Measurements from ENCODE around the genes XRN1 and PLS1.

- PRO-cap = no peak
These were observed 57.8 kb downstream of the RASA2 start for GRCh38 chr3:141544588-141545157.

GRCh38 chr3:141558003-141559230 lies 71.6 kb downstream of the RASA2 start:
- PRO-cap = no peak

GRCh38 chr3:141600171-141600858 lies 113.5 kb downstream of the RASA2 start:
- PRO-cap = no peak

- PRO-cap = no peak
These were observed 2.0 kb downstream of the RNF7 start for GRCh38 chr3:141740197-141740443.

GRCh38 chr3:141763026-141763393 lies 198 bp upstream of the GRK7 start:
- PRO-cap = no peak

DNA sequence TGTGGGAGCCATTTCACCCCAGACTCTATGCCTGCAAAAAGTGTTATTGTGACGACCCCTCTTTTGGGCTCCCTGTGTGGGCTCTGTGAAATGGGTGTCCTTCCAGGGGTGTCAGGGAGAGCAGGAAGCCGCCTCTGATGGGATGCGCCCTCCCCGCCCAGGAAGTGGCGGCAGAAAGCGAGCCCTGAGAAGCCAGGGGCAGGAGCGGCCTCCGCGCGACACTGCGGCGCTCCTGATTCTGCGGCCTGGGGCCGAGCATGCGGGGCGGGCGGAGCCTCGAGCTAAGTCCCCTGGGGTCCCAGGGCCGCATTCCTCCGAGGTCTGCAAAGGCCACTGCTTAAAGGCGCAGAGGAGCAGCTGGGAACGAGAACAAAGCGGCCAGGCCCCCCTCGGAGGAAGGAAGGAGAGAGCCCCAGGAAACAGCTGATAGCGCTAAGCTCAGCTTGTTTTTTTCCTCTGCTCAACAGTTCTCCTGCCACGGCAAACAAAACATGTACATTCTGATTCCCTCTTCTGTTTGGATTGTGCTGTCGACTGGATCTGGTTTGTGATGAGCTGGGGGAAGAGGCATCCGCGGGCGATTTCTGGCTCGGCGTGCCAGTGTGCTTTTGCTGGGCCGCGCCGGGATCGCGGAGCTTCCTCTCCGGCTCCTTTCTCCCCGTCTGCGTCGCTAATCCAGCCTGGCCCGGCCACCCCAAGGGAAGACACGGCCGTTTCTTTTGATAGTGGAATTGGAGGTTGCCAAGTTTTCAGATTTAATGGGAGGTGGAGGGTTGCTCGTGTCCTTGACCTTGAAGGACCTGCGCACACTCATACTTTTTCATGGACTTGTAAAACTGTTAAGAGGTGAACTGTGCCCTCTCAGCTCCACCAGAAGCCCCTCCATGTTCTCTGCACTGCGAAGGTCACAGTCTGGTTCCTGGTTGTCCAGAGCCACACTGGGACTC lies 34.1 kb downstream of the GRK7 start:
- PRO-cap = unidirectional peak, plus-strand start at position 241 of the sequence

- PRO-cap = no peak
These were observed 45.9 kb upstream of the ATP1B3 start for GRCh38 chr3:141830572-141830878.

GRCh38 chr3:141840669-141841369 lies 35.6 kb upstream of the ATP1B3 start:
- PRO-cap = no peak

- PRO-cap = no peak
These were observed 43.1 kb downstream of the ATP1B3 start for GRCh38 chr3:141919513-141919955.

DNA sequence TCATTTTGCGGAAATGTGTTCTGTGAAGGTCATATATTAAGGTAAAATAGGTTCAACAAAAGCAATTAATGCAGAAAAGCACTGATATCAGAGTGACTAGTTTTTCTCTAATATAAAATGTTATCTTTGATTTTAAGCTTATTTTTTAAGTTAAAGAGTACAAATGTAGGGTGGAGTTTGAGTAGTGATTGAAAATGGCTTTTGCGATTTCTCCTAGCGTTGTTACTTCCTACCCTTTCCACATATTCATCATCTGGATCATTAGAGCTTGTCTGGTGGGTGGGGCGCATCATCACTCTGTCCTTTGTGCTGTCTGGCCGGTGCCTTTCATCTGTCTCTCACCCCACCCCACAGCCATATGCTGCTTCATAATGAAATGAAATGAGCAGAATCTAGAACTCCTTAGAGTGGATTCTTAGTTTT lies 44.2 kb downstream of the ATP1B3 start:
- PRO-cap = no peak

DNA sequence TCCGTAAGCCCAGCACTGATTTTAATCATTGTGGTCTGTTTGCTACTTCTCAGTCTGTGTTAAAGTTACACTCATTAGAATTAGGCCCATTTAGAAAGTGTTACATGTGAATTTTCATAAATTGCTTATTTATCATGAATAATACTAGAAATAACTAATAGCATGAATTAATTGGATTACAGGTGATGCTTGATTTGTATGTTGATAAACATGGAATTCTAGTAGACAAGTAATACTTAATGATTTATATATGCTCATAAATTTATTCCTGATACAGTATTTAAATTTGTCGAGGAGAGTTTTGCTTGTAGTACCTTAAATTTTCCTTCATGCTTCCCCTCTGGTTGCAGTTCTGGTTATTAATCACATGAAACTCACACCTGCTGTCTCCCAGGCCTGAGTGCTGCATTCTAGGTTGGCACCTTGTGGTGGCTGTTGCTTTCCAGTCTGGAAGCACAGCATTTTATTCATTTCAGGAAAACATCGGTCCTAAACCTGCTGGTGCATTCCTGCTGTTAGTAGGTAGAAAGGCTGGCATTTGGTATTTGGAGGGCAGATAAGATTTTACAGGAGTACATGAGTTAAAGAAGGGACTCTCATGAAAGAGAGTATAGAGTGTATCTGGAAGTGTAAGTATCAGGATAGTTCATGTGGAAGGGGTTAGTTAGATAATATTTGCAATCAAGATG lies 44.8 kb downstream of the ATP1B3 start:
- PRO-cap = no peak

DNA sequence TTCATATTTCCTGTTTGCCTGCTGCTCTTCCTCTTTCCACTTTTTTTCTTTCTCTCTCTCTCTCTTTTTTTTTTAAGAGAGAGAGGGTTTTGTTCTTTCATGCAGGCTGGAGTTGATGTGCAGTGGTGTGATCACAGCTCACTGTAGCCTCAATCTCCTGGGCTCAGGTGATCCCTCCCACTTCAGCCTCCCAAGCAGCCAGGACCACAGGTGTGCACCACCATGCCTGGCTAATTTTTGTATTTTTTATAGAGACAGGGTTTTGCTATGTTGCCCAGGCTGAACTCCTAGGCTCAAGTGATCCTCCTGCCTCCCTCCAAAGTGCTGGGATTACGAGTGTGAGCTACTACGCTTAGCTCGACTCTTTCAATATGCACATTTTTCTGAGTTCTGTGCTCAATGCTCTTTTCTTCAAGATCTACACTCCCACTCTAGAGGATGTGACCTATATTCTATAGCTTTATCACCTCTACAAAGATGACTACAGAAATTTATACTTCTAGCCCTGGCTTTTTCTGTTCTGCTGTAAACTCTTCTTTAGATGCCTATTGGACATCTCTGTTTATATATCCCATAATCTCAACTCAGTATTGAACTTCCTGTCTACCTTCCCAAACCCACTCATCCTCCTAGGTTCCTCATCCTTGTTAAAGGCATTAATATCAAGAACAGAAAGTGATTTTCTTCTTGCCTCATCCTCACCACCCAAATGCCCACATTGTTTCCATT lies 117.1 kb downstream of the TFDP2 start:
- PRO-cap = no peak

- PRO-cap = no peak
These were observed 10.3 kb downstream of the GK5 start for GRCh38 chr3:142215174-142215478.

- PRO-cap = no peak
These were observed 10.7 kb upstream of the GK5 start for GRCh38 chr3:142236060-142236494.

DNA sequence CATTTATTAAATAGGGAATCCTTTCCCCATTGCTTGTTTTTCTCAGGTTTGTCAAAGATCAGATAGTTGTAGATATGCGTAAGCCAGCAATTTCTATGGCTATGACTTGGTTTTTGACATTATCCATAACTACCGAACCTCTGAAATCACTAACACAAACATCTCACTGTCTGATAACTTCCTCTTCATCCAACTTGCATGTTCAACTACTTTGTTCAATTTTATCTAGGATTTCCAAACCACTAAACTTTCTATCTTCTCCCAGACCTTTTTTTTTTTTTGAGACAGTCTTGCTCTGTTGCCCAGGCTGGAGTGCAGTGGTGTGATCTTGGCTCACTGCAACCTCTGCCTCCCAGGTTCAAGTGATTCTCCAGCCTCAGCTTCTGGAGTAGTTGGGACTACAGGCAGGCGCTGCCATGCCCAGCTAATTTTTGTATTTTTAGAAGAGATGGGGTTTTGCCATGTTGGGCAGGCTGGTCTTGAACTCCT lies 54.2 kb downstream of the XRN1 start:
- PRO-cap = no peak

- PRO-cap = no peak
These were observed 604 bp downstream of the XRN1 start for GRCh38 chr3:142446988-142447878.

- PRO-cap = bidirectional peak, plus-strand start at chr3:142448163, minus-strand start at chr3:142448037
These were observed at the start of gene XRN1 for GRCh38 chr3:142447880-142448556. Gene XRN1, minus strand, starts transcription at chr3:142448037.

GRCh38 chr3:142595457-142596564 lies at the start of gene PLS1:
Gene PLS1, plus strand, starts transcription at chr3:142596393.
- PRO-cap = no peak

GRCh38 chr3:142806475-142807163 lies 82.3 kb downstream of the PCOLCE2 start:
- PRO-cap = no peak

DNA sequence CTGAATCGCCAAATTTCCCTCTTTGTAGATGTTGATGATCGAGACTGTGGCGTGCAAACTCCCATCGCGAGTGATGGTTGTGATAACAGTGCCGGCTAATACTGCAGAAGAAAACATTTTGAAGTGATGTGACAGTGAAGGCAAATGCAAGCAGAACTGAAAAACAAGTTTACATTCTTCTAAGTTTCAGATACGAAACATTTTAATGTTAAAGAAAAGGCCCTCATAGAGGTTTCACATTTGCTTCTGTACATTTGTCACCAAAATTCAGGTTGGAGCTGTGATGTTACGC lies 68.0 kb downstream of the PCOLCE2 start:
- PRO-cap = no peak